Psoas muscle (tissue), 2 donors: ENCODE measurements around a stretch of chr22.

DNA sequence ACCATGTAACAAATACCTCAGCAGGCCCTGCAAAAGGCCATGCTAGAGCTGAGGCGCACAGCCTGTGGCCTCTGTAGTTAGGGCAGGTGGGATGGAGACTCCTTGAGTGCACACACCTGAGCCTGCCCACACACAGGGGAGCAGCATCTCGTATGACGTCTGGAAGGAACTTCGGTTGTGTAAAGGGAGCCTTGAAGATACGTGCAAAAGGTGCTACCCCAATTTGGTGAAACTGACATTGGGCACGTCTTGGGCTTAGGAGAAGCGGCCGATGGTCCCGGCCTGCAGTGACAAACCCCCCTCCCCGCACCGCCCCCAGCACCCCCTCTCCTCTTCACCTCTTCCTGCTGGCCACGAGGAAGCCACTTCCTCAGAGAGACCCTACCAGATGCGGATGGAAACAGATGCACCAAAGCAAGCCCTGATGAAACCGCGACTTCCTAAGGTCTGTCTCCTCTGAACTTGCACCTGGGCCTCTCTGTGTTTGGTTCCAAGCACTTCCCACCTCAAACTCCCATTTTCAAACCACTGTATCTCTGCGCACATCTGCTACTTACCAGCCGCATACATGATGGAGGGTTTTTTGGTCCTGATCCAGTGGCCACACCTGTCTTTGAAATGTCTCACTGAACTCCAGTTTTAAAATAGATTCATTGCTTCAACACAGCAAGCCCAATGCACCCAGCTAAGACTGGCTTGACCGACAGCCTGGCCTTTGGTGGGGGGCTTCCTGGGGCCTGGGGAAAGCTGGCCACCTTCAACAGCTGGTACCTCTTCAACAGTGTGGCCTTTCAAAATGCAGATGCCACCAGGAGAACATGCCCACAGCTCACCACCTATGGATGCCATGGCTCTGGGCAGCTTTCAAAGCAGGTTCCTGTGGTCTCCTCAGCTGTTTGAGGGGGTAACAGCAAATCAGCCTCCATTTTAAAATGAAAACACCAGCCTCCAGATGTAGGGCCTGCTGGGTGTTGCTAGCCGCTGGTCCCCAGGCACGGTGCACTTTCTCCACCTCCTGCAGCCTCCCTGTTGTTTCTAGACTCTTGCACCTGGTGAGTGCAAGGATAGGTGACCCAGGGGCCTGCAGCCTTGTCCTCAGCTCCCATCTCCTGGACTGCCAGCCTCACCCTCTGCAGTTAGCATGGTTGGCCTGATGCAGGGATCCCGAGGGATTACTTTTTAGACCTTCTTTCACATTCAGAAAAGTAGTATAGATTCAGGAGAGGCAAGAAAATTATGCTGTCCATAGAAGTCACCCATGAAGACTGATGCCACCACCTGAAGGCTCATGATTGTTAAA, 10.3 kb downstream of the CDPF1 start:
- PRO-cap, 2 experiments: no peak in any of the 2 experiments

DNA sequence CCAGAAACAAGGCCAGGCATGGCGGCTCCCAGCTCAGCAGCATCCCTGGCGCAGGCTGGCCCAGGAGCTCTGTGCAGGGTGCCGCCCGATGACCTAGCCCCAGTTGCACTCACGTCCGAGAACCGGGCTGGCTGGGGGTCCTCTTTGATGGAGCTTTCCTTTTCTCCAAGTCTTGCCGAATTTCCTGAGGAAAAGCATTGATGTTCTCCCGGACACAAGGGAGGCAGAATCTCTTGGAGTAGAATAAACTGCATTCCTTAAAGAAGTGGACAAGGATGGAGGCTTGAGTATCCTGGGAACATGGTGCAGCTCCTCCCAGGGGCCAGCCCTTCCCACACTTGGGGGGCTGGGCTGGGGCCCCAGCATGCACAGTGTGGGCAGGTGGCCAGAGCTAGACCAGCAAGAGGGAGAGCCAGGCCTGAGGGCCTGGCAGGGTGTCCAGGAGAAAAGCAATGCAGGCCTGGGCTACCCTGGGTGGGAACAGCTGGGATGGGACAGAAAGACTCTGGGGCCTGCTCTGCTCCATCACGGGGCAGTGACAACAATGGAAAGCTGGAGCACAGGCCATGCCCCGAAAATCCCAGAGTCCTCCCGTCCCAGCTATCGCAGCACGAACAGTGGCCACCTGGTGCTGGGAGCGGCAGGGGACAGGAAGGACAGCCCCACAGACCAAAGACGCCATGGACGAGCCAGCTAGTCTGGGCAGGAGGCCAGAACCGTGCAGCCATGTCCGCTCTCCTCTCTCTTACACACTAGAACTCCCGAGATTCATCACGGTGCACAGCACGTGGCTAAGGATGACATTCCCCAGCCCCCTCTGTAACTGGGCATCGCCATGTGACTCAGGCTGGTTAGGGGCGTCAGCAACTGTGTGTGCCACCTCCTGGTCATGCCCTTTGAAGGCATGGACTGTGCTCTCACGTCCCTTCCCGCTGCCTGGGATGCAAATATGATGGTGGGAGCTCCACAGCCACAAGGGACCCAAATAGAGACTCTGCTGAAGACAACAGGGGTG, 4.8 kb downstream of the CDPF1 start:
- PRO-cap, 2 experiments: no peak in any of the 2 experiments

GRCh38 chr22:46289429-46290079, 7.1 kb upstream of the GTSE1 start:
- PRO-cap, 2 experiments: no peak in any of the 2 experiments

GRCh38 chr22:46295957-46296182, 800 bp upstream of the GTSE1 start:
- PRO-cap, 2 experiments: no peak in any of the 2 experiments

- PRO-cap, 2 experiments: peak in 1 of 2 experiments; most common minus-strand start chr22:46336558 (in 1)
These were observed 931 bp downstream of the TRMU start for GRCh38 chr22:46336145-46337144.

GRCh38 chr22:46361847-46362957, 26.7 kb downstream of the TRMU start:
- PRO-cap, 2 experiments: no peak in any of the 2 experiments

DNA sequence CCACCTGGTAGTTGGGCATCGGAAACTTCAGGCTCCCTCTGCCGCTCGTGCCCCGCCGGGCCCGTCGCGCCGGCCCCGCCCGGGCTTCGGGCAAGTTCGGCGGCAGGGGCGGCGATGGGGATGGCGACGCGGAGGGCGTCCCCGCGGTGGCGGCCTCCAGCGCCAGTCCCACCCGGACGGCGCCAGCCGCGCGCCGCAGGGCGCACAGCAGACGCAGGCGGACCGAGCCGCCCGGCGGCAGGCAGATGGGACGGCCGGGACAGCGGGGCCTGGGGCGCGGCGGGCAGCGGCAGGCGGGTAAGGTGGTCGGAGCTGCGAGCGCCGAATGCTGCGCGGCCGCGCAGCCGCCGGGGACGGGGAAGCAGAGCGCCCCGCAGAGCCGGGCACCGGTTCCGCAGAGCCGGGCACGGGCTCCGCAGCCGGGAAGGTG, 991 bp downstream of the CELSR1 start:
- PRO-cap, 2 experiments: no peak in any of the 2 experiments

- PRO-cap, 2 experiments: no peak in any of the 2 experiments
These were observed 37.8 kb upstream of the CELSR1 start for GRCh38 chr22:46574825-46575938.

- PRO-cap, 2 experiments: peak in 2 of 2 experiments; most common plus-strand start chr22:46577088 (in 1); most common minus-strand start chr22:46576737 (in 1)
These were observed 39.6 kb upstream of the CELSR1 start for GRCh38 chr22:46576683-46577690.

- PRO-cap, 2 experiments: no peak in any of the 2 experiments
These were observed 6.7 kb upstream of the GRAMD4 start for GRCh38 chr22:46613301-46614054.

DNA sequence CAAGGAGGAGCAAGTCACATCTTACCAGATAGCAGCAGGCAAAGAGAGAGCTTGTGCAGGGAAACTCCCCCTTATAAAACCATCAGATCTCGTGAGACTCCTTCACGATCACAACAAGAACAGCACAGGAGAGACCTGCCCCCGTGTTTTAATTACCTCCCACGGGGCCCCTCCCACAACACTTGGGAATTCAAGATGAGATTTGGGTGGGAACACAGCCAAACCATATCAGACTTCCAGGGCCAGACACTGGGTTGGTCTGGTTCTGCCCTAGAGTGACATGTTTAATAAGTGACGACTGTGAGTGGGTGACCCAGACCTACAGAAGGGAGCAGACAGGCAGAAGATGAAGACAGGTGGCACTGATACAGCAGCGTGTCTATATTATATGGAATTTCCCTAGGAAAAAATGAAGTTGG, 26.7 kb downstream of the GRAMD4 start:
- PRO-cap, 2 experiments: no peak in any of the 2 experiments

DNA sequence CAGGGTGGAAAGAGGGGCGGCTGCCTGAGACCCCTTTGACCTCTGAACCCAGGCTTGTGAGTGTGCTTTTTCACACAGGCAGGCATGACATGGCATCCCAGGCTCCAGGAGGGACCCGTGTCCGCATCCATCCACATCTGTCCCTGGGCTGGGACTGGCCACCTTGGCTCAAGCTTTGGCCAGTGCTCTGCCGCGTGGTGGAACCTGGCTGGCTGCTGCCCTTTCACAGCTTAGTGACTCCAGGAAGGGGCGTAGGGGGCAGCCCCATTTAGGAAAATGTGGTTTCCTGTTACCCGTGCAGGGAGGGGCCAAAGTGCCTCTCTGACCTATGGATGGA, 33.2 kb downstream of the GRAMD4 start:
- PRO-cap, 2 experiments: no peak in any of the 2 experiments

- PRO-cap, 2 experiments: no peak in any of the 2 experiments
These were observed 35.9 kb downstream of the GRAMD4 start for GRCh38 chr22:46655950-46656623.

DNA sequence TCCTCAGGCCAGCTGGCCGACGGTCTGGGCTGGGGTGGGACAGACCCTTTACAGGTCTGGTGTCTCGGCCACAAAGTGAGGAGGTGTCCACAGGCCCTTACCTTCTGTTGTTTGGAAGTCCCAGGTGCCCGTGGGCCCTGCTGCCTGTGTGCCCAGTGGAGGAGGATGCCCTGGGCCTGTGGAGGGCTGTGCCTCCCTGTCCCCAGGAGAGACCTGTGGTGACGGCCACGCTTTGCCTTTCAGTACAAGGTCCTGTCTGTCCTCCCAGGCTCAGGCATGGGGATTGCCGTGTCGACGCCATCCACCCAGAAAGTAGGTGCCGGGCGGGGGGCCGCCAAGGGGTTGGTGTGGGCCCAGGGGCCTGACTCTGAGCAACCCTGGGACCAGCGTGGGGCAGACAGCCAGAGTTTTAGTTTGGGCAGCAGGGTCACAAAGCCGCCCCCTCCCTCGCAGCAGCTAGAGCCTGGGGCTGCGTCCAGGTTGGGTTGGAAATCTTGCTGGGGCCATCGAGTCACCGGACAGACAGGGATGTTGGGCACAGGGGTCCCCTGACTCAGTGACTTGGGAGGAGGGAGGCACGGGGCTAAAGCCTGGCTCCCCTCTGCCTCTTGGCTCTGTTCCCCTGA, 56.3 kb downstream of the GRAMD4 start:
- PRO-cap, 2 experiments: no peak in any of the 2 experiments

- PRO-cap, 2 experiments: peak in 1 of 2 experiments; most common plus-strand start chr22:46741197 (in 1); most common minus-strand start chr22:46741034 (in 1)
These were observed 2.9 kb upstream of the CERK start for GRCh38 chr22:46740928-46741353.

DNA sequence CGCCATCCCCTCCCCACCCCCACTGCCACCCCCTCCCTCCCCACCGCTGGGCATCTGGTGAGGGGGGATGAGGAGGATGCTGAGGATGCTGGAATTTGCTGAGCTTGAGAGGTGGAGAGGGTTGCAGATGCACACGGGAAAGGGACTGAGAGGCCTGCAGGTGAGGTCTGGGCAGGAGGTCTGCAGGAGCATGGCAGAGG, 7.7 kb upstream of the TBC1D22A start:
- PRO-cap, 2 experiments: no peak in any of the 2 experiments

DNA sequence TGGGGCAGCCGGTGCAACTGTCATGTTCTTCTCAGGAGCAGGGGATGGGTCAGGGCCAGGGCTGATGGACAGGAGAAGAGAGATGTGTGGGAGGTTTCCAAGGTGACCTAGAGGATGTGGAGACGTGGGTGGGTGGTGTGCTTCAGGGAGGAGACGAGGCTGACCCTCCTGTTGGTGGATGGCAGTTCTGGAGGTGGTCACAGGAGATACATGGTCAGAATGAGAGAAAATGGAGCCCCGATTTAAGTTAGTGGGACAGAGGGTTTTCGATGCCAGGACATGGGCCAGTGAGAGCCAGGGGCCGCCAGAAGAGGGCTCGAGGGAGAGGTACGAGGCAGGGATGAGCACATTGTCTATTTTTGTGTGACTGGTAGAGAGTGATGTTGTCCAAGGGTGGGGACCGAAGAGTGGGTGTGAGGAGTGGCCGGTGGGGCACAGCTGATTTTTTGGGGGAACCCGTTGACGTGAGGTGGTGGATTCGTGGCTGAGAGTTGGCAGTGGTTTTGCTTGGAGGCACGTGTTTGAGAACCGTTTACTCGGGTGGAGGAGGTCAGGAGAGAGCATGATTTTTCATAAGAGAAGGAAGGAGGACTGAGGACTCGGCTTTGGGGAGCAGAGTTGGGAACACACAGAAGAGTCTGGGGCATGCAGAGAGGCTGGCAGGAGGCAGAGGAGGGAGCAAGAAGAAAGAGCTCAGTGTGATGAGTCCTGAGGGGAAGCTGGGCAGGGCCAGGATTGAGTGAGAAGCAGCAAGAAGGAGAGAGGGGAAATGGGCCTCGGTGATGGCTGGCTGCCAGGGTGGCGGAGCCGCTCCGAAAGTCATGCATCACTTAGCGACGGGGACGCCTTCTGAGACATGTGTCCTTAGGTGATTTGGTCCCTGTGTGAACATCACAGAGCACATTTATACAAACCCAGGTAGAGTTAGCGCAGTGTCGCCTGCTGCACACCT, 14.8 kb downstream of the TBC1D22A start:
- PRO-cap, 2 experiments: no peak in any of the 2 experiments

DNA sequence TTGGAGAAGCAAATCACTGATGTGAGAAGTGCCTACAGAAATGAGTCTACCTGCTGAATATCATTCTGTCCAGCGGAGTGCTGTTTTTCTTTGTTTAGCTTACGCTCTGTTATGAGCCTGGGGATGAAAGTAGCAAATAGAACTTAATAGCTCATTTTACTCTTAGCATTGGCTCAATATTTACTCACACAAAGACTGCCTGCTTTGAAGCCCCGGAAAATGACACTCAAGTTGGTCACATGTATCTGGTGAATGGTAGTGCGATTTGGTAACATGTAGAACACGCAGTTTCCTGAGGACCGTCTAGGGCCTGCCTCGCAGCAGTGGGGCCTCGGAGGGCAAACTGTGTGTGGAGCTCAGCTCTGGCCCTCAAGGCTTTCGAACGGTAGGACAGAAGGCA, 38.9 kb downstream of the TBC1D22A start:
- PRO-cap, 2 experiments: no peak in any of the 2 experiments

DNA sequence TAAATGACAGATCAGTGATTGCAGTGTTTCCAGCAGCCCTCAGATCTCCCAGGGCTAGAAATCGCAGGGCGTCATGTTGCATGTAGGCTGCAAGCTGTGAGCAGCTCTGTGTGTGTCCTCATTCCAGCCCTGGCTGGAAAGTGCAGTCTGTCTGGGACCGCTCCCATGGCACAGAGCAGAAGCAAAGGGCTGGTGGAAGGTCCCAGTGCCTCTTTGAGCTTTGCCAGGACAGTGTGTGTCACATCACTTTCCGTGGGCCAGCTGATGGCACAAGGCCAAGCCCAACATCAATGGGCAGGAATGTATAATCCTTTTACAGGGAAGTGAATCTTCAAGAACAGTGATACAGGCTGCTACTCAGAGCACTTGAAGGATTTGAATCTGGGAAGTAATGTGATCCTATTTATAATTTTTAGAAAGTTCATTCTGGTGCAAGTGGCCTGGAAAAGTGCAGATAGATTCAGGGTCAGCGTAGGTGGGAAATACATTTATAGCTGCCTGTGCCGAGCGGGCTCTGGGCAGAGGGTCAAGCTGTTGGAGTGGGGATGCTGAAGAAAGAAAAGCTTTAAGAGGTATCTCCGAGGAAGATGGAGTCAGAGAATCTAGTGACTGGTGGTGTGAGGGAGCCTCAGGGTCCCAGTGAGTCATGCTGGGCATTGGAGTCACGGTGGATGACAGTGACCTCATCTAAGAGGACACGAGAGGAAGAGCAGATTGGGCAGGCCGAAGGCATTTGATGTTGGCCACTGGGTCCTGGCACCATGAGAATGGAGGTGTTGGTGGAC, 68.1 kb downstream of the TBC1D22A start:
- PRO-cap, 2 experiments: no peak in any of the 2 experiments

- PRO-cap, 2 experiments: no peak in any of the 2 experiments
These were observed 292.0 kb downstream of the TBC1D22A start for GRCh38 chr22:47054482-47054773.